ENCODE results near the gene TMEM121B.

DNA sequence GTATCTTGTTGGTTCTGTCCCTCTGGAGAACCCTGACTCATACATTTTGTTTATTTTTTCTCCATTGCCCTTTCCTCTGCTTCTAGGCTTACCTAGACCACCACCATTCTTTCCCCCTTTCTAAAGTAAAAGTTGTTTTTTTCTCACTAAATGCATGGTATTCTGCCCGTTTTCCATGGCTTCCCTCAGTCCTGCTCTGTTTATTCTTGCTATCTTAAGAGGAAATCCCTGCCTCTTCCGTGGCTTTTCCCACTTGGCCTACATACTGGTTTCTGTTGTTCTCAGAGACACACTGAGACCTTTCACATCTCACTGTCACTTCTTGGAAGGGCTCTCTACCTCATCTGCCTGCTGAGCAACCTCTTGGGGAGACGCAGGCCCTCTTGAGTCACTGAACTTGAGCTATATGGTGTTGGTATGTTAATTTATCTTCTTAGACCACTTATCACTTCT is 3668.5 kb upstream of the OR11H1 start:
- RRBS, 2 experiments, result no CpG with 5 or more reads among the region's 3 CpGs

DNA sequence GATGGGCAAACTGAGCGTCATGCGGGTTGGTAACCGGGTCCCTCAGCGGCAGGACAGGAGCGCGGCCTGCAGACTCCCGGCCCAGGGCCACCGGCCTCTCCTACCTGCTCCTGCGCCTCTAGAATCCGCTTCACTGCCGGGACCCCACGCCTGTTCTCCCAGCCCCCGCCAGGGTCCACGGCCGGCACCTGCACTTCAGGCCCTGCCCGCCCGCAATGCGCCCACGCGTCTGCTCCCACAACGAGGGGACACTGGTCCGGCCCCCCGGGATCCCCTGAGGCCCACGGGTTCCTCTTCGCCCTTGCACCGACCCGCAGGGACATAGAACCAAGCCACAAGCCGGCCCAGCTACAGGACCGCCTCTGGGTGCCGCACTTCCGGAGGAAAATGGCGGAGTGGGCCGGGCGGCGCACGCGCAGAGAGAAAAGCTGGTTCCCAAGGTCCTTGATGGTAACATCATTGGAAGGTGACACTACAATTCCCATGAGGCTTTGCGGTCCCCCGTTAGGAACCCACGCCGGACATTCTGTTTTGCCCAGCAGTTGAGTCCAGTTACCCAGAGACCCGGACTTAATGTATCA is 3554.1 kb upstream of the OR11H1 start:
- RRBS, 2 experiments, result no CpG with 5 or more reads among the region's 42 CpGs

DNA sequence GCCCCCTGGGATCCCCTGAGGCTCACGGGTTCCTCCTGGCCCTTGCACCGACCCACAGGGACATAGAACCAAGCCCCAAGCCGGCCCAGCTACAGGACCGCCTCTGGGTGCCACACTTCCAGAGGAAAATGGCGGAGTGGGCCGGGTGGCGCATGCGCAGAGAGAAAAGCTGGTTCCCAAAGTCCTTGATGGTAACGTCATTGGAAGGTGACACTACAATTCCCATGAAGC is 2712.4 kb upstream of the OR11H1 start:
- RRBS, 2 experiments, result no CpG with 5 or more reads among the region's 9 CpGs

DNA sequence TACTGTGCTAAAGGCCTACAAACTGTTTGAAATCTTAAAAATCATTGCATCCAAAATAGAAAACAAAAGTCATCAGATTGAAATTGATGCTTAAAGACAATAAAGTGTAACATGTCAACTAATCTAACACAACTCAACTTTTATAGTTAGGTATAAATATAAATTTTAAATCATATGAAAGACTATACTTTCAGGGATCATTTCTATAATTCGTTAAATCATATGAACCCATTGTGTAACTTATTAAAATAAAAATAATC is 10.8 kb downstream of the CCT8L2 start:
- RRBS, 2 experiments, result no CpG with 5 or more reads among the region's 1 CpG

GRCh38 chr22:17087695-17088267 is 3.0 kb downstream of the IL17RA start:
- RRBS, 2 experiments, result no CpG with 5 or more reads among the region's 9 CpGs

- RRBS, 2 experiments, result 16% methylated on average over 35 to 40 of the region's 137 CpGs
Observed at GRCh38 chr22:17120714-17122080, at the start of gene TMEM121B. TSS of gene TMEM121B (minus strand) at chr22:17121360.

DNA sequence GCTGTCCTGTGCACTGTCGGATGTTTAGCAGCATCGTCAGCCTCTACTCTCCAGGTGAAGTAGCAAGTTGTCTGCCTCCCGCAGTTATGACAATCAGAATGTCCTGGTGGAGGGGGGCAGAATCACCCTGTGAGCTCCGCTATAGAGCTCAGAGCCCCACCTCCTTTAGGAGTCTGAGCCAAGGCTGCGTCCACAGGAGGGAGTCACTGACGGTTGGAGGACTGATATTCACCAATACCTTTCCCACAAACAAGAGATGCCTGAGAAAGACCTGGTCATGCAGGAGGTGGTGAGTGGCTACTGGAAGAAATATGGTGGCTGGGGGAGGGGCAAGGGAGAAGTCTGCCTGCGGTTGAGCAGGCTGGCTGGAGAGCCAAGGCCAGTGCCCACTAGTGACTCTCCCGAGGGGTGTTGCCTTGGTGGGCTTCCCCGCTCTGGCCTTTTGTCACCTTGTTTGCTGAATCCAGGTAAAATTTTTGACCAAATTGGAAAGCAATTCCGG is 41.8 kb upstream of the ADA2 start:
- RRBS, 2 experiments, result no CpG with 5 or more reads among the region's 10 CpGs

DNA sequence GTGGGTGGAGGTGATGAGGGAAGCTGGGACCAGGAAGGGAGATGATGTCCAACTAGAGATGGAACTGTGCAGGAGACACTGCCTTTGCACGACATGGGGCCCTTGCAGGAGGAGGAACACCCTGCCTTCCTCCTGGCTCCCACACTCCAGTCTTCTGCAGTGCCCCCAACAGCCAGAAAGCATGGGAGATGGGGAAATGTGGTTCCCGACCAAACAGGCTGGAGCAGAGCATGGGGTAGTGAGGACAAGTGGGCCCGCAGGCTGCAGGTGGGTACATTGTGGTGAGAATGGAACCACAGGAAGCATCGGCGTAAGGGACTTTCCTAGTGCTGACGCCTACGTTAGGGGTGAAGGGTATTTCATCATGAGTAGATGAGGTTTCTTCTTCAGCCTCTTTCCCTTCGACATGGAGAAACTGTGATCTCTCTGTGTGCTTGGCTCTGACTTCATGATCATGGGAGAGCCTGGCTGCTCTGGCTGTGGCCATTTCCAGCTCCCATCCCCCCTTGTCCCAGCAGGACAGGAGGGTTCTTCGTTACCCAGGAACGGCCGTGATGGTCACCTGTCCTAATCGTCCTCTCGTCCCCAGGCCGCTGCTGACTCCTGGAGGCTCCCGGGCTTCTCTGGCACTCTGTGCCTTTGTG is 65.4 kb upstream of the CECR2 start:
- RRBS, 2 experiments, result no CpG with 5 or more reads among the region's 15 CpGs

GRCh38 chr22:17418739-17419479 is 49.6 kb downstream of the CECR2 start:
- RRBS, 2 experiments, result 82 to 96% methylated on average over 4 of the region's 38 CpGs

- RRBS, 2 experiments, result no CpG with 5 or more reads among the region's 5 CpGs
Observed at GRCh38 chr22:17472234-17472568, 91.1 kb upstream of the SLC25A18 start.

DNA sequence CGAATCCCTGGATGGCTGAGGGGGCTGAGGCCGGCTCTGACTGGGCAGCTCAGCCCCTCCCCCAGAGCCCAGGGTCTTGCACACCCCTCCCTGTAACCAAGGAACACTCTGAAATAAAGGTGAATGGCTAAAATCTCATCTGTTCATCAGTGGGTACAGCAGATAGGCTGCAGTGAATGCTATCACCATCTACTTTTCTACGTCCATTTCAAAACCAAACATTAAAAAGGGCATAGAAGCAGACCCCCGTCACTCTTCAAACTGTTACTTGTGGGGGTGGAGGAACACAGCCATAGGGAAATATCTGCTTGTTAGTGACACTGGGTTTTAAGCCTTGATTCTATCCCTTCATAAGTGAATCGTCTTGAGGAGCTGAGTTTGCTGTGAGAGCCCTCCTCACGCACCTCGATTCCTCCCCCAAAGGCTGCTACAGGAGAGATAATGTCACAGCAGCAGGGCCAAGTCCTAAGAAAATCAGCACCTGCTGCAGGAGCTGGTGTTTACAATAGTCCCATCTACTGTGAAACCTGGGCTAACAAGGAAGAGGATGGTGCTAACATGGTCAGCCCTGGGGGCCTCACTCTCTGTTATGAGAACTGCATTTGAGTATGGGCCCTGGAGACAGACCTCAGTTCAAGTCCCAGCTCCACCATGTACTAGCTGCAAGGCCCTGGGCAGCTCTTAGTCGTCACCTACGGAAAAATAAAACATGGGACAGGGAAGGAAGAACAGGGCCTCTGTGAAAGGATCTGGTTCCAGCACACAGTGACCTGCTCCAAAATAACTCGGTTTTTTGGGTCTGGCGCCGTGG is 27.7 kb downstream of the SLC25A18 start:
- RRBS, 2 experiments, result no CpG with 5 or more reads among the region's 12 CpGs

GRCh38 chr22:17607414-17607922 is 21.1 kb downstream of the ATP6V1E1 start:
- RRBS, 2 experiments, result no CpG with 5 or more reads among the region's 1 CpG

- RRBS, 2 experiments, result 94 to 95% methylated on average over 7 of the region's 22 CpGs
Observed at GRCh38 chr22:17778302-17778811, 4.1 kb upstream of the BID start.

- RRBS, 2 experiments, result no CpG with 5 or more reads among the region's 21 CpGs
Observed at GRCh38 chr22:17846478-17847342, 72.4 kb upstream of the BID start.

DNA sequence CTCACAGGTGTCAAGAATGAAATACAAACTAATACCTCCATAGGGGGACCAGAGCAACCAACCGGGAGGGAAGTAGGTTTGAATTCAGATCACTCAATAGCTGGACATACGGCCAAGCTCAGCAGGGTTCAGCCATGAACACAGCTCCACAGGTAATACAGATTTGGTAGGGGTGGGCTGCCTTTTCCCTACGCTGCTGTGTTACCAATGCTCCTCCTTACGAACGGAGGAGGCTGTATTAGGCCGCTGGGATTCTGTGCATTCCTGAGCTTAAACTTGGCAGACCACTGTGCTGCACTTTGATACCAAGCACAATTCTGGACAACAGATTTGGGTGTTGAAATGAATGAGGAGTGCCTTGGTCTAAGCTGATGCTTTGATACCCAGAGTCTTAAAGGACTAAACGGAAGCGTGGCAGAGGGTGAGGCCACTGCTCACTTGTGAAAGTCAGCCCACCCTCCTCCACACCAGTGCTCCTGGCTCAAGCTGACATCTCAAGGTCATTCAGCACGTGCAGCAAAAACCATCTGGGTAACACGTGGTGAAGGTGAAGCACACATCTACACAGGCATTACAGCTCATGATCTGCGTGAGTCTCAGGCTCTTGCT is 86.0 kb downstream of the MICAL3 start:
- RRBS, 2 experiments, result no CpG with 5 or more reads among the region's 11 CpGs

DNA sequence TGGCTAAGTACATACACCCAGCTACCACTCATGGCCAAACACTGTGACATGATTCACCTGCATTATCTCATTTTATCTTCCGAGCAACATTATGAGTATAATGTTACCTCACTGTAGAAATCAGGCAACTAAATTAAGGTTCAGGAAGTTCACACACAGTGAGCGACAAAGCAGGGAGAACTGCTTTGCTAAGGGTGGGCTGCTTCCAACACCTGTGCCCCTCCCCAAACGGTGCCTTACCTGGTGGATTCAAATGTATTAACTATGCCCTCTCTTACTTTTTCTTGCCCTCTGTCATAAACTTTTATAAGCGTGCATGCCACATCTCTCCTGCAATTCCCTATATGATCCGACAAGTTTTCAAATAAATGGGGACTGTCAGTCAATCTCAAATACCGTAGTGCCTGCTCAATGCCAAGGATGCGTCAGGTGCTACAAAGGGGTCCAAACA is 75.0 kb downstream of the MICAL3 start:
- RRBS, 2 experiments, result no CpG with 5 or more reads among the region's 7 CpGs

DNA sequence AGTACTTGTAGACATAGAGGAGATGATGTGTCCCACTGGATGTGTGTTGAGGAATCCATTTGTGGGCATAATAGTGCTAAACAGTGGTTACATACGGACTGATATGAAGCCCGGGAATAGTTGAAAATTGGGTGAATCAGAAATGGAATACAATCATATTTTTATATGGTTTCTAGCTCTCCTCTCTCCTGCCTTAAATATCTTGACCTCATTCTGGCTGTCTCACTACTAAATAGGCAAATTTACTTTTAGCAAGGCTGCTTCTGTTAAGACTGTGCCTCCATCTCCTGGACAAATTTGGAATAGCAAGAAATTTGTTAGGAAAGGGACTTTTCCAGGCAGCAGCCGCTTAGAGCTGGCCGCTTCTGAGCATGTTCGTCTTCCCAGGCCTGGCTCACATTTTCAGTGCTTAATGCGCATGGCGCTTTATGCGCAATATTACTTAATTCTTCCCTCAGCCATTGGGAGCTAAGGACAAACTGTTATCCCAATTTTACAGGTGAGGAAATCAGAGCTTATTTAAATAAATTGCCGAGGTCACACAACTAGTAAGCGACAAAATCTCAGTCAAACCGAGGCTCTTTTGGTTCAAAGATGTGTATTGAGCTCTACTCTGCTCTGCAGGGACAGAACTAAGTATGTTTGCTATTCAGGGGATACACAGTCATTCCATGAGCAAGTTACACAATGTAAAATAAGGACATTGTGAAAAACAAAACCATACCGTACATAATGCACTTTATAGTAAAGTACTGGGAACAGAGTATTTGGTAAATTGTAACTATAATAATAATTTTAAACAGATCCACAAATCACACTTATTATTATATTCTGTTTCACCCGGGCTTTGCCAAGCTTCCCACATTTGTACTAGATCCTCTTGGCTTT is 1.6 kb upstream of the PEX26 start:
- RRBS, 2 experiments, result no CpG with 5 or more reads among the region's 13 CpGs

DNA sequence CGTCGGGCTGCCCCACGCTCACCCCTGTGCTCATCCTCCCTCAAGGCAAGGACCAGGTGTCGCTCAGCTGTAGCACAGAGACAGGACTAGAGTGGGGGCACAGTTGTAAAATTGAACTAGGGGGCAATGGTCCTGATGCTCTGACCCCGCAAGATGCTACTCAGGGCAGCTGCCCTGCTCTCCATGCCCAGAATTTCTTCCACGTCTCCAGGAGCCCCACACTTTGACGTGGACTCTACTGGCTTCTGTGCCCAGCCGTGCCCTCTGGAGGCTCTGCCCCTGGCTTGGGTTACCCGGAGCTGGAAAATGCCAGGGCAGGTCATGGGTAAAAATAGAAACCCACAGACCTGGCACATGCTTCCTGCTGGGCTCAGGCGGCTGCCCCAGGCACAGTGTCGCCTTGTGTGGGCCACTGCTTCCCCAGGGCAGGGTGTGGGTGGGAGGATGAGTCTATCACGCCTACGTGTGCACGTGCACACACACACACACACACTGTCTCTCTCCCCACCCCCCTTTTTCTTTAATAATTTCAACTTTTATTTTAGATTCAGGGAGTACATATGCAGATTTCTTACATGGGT is 9.1 kb downstream of the TUBA8 start:
- RRBS, 2 experiments, result no CpG with 5 or more reads among the region's 14 CpGs

- RRBS, 2 experiments, result 76 to 81% methylated on average over 11 of the region's 29 CpGs
Observed at GRCh38 chr22:19175285-19176402, 2.9 kb downstream of the SLC25A1 start.

GRCh38 chr22:19287008-19287832 is 4.3 kb downstream of the CLTCL1 start:
- RRBS, 2 experiments, result no CpG with 5 or more reads among the region's 6 CpGs